Kidney epithelial cell (primary cell): Measurements from ENCODE around the gene AFF3.

DNA sequence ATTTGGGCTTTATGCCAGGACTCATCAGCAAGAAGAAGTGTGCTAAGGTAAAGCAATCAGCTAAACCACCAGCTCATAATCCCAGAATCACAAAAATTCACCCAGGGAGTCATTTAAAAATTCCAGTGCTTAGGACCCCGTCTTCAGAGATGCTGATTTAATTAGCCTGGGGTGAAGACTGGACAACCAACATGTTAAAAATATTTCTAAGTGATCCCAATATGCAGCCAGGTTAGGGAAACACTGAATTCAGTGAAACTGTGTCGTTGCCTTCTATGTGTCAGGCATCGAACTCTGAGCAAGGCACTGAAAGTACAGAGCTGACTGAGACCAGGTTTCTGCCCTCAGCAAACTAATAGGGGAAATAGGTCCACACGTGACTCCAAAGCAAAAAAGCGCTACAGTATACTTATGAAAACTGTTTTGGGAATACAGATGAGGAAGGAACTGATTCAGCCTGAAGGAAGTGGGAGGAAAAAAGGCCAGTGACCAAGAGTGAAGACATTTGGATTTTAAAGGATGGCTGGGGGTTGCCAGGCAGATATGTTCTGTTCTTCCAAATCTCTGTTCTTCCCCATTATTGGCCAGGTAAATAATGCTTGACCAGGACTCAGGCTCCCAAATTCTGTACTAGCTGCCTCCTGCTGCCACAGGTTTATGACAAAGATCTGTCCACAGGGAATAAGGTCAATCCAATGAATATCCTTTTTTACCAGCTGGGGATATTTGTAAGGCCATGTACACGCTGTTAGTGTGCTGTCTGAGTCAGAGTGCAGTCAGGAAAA is 24.7 kb upstream of the INPP4A start:
- RAMPAGE, long total RNA = no peak
- RRBS = no CpG with 5 or more reads among the region's 6 CpGs

DNA sequence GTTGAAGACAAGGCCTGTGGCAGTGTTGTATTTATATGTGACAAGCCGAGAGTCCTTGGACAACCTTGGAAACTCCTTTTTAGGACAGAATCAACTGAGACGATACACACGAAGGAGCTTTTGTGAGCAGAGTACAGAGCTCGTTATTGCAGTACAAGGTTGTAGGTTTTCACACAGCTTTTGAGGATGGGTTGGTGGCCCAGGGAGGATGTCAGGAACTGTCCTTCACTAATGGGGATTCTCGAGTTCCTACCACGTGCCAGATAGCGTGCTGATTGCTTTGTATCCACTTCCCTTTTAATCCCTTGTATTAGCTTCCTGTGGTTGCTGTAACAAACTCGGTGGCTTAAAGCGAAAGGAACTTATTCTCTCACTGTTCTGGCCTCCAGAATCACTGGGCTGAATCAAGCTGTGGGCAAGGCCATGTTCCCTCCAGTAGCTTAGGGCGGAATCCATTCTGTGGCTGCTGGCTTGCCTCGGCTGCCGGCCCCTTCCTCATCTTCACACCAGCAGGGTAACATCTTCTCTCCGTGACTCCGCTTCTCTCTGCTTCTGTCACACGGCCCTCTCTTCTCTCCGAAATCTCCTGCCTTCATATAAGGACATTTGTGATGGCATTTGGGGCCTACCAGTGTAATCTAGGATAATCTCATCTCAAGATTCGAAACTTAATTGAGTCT is 20.3 kb downstream of the INPP4A start:
- RAMPAGE, long total RNA = no peak
- RRBS = no CpG with 5 or more reads among the region's 17 CpGs

DNA sequence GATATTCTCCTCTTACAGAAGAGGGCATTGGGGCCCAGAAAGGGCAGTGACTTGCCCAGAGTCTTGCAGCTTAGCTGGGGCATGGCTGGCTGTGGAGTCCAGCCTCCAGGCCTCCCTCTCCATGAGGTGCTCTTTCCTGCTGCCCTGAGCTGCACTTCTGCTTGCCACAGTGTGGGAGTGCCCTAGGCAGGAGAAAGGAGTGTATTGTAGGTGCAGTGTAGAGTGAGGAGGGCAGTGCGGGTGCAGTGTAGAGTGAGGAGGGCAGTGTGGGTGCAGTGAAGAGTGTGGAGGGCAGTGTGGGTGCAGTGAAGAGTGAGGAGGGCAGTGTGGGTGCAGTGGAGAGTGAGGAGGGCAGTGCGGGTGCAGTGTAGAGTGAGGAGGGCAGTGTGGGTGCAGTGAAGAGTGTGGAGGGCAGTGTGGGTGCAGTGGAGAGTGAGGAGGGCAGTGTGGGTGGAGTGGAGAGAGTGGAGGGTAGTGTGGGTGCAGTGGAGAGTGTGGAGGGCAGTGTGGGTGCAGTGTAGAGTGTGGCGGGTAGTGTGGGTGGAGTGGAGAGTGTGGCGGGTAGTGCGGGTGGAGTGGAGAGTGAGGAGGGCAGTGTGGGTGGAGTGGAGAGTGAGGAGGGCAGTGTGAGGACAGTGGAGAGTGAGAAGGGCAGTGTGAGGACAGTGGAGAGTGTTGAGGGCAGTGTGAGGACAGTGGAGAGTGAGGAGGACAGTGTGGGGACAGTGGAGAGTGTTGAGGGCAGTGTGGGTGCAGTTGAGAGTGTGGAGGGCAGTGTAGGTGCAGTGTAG is 28.3 kb downstream of the INPP4A start:
- RAMPAGE, long total RNA = no peak
- RRBS = no CpG with 5 or more reads among the region's 5 CpGs

DNA sequence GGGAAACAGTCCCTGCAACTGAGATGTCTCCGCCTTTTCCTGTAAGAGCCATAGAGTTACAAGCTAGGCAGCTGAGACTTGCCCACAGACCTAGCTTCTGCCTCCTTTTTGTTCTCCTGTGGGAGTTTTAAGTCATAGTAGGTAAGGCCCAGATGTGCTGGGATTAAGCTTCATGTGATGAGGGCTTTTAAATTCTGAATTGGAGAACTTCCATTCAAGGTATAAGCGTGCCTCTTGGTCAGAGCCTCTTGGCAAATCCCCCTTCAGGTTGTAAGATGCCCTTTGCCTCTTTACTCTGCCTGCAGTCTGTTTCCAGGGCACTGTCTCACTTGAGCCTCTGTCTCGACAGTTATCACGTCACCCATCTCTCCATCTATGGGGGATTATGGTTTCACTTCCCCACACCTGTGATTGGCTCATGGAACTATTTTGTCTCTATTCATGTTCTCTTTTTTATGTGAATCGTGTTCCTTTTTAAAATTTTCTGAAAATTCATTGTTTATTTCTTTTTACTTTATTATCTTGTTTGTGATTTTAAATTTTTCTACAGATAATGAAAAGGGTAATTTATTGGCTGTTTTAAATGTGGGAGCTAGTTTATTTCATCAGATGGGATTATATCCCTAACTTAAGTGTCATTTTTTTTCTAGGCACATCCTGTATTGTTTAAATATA is 51.7 kb downstream of the COA5 start:
- RAMPAGE, long total RNA = no peak
- RRBS = no CpG with 5 or more reads among the region's 5 CpGs

GRCh38 chr2:98560350-98560835 is 47.9 kb downstream of the COA5 start:
- RAMPAGE, long total RNA = no peak
- RRBS = no CpG with 5 or more reads among the region's 8 CpGs

GRCh38 chr2:98569946-98570543 is 38.3 kb downstream of the COA5 start:
- RAMPAGE, long total RNA = no peak
- RRBS = no CpG with 5 or more reads among the region's 17 CpGs

GRCh38 chr2:98582195-98583020 is 25.9 kb downstream of the COA5 start:
- RAMPAGE, long total RNA = no peak
- RRBS = no CpG with 5 or more reads among the region's 15 CpGs

GRCh38 chr2:98583977-98584736 is 24.2 kb downstream of the COA5 start:
- RAMPAGE, long total RNA = no peak
- RRBS = no CpG with 5 or more reads among the region's 12 CpGs

GRCh38 chr2:98766240-98766597 is 35.3 kb upstream of the MGAT4A start:
- RAMPAGE, long total RNA = no peak
- RRBS = no CpG with 5 or more reads among the region's 4 CpGs

DNA sequence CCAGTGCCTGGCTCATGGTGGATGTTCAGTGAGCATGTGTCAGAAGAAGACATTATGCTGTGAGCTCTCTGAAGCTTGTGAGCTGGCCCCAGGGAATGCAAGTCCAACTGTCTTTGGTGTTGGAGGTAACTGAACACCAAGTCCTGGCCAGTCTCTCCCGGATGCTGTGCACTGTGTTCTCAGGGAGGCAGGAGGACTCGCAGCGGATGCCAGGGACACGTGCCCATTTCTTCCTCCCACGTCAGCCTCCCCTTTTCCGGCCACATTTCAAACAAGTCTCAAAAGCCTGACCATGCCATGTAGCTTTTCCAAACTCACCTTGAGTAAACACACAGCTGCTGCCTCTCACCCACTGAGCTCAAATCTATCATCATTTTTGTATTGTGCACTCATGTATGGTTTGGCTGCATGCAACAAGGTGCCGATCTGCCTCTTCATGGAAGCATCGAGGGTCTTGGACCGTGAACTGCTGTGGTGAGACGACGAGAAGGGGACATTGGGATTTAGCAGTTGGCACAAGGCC is 44.3 kb upstream of the MGAT4A start:
- RAMPAGE, long total RNA = no peak
- RRBS = no CpG with 5 or more reads among the region's 11 CpGs

- RAMPAGE, long total RNA = no peak
- RRBS = no CpG with 5 or more reads among the region's 18 CpGs
Measured at GRCh38 chr2:98909376-98910120, 26.5 kb downstream of the CRACDL start.

DNA sequence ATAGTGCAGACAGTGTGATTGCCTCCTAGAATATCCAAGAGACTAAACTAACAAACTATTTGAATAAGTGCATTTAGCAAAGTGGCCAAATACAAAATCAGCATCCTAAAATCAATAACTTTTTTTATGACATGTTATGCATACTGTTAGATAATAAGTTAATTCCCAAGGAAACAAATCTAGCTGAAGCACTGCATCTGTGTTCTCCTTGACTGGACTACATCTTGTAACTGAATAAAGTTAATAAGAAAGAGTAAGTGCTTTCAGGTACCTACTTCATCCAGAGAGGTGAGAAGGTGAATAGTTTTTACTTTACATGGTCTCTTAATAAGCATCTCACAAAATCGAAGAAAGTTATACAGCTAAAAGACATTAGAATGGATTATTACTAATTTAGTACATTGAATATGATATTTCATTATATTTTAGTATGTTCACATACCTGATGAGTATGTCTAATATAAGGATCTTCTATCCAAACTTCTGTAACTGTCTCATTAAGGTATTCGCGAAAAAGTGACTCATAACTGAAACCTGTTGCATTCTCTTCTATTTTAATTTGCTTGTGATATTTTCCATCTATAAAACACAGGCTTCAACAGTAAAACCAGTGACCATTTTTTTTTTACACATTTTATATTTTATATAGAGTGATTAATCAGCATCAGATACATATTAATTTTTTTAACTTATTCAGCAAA is 9.6 kb downstream of the MITD1 start:
- RAMPAGE, long total RNA = no peak
- RRBS = no CpG with 5 or more reads among the region's 3 CpGs

DNA sequence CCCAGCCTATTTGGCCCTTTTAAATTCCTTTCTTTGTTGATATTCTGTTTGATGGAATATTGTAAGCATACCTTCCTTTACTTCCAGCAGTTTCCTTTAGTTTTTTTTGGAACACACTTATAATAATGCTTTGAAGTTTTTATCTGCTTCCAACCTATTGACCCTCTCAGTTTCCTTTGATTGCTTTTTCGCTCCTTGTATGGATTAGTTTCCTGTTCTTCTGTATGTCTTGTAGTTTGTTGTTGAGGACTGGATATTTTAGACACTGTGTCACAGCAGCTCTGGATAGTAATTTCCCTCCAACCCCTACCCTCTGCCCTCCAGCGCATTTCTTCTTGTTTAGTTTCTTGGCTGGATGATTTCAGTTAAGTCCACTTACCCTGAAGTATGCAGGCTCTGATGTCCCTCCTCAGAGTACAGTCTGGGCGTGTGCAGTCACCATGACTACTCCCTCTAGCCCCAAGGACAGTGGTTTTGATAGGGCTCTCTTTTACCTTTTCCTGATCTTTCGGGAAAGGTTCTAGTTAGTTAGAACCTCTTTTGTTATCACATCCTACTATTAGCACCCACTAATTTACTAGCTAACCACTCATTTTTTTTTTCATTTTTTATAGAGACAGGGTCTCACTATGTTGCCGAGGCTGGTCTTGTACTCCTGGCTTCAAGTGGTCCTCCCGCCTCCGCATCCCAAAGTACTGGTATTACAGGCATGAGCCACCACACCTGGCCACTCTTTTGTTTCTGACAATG is 16.2 kb upstream of the LYG1 start:
- RAMPAGE, long total RNA = no peak
- RRBS = no CpG with 5 or more reads among the region's 7 CpGs

GRCh38 chr2:99319038-99319759 is 16.9 kb downstream of the TXNDC9 start:
- RAMPAGE, long total RNA = no peak
- RRBS = no CpG with 5 or more reads among the region's 7 CpGs

DNA sequence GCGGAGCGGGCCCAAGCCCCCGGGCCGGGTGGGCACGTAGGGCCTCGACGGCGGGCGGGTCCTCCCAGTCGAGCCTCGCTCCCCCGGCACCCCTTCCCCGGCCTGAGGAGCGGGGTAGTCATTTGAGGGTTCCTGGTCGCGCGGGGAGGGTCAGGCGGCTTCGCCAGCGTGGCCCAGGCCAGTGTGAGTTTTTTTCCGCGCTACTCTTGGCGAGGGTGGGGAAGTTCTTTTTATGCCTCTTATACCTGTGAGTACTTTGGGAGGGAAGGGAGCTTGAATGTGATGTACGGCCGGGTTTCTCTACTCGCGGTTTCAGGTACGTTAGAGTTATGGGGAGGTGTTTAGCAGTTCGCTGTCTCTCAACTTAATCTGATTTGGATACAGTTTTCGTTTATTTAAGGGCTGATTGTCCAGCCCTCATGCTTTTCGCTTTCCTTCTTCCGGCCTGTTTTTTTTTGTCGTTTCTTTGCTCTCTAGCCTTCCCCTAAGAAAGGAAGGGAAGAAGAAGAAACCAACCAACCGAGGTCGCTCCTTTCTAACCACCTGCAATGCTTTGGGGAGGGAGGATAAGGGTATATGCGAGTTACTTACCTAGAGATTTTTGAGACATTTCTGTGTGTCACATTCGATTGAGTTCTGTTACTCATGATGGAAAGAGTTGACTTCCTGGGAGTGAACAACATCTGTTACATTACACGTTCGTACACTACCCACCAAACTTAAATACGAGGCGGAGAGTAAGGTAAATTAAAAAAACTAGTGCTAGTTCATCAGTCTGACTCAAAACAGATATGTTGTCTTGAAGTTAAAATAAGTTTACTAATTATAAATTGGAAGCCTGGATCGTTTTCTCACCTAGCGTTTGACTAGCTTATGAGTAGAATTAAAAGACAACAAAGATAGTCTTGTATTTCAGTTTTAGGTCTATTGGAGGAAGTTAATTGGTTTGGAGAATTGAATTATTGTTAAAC is 822 bp downstream of the EIF5B start:
- RAMPAGE, long total RNA = no peak
- RRBS = under 1% methylated on average over 12 of the region's 43 CpGs

GRCh38 chr2:99364162-99364613 is 27.0 kb downstream of the EIF5B start:
- RAMPAGE, long total RNA = no peak
- RRBS = no CpG with 5 or more reads among the region's 4 CpGs

DNA sequence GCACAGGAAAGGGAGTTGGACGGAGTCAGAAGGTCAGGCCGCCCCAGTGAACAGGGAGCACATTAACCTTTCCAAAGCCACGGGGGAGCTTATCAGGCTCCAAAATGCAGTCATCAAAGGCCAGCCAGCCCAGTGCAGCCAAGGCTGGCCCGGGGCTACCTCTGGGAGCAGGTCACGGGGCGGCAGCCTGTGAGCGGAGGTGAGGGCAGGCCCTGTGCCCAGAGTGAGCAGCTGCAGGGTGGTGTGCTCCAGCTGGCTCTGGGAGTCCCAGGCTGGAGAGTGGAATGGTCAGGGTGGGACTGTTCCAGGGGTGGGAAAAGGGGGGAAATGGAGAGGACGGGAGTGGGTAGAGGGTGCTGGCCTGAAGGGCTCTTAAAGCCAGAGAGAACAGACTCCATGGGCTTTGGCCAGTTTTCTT is 146.9 kb upstream of the REV1 start:
- RAMPAGE, long total RNA = no peak
- RRBS = no CpG with 5 or more reads among the region's 8 CpGs

DNA sequence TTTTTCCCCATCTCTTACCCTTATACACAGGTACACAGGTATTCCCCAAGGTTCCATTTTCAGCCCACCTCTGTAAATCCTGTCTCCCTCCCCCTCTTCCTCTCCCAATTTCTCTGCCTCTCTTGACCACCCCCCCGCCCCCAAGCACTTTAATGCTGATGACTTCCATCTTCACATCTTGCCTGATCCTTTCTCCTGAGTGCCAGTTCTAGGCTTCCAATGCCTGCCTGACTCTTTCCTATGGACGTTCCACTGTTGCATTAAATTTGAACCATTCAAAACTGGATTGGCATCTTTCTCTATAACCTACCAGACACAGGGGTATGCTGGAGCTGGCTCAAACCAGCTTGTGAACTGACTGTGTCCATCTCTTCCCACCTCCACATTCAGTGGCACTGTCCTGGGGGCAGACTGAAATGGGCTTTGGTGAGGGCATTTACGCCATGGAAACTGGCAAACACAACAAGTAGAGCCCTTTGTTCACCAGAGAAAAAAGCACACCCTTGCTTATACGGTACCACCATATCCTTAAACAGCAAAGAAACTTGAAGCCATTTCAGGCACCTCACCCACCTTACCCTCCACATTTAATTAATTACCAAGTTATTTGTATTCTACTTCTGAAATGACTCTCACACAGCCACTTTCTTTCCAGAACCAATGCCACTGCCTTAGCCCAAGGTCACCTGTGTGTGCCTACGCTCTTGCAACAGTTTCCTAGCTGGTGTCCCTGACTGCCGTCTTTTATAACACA is 175.1 kb downstream of the AFF3 start:
- RAMPAGE, long total RNA = no peak
- RRBS = no CpG with 5 or more reads among the region's 6 CpGs

DNA sequence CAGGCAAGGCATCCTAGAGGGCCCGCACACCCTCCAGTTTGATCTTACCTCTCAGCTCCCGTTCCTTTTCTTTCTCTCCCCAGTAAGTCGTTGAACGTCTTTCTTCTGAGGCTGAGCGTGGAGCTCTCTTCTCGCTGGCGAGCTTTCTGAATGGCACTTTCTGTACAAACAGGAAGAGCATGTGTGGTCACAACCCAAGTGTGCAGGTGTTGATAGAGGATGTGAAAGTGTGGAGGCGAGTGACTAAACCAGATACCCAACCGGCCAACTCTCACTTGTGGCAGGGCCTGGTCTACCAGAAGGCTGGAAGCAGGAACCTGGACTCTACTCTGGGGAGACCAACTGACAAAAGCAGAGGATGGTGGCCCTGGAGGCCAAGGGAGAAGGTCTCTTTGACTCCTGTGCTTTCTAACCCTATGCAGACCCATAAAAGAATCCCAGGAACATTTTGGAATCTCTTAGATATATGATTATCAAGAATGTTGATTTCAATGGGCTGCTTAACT is at the start of gene AFF3:
TSS of gene AFF3 (minus strand) at position 155 of the 506 bp plus-strand sequence.
- RAMPAGE, long total RNA = no peak
- RRBS = no CpG with 5 or more reads among the region's 9 CpGs

- RAMPAGE, long total RNA = no peak
- RRBS = no CpG with 5 or more reads among the region's 10 CpGs
Measured at GRCh38 chr2:100247611-100248113, 74.6 kb downstream of the LONRF2 start.